ENCODE measurements around a stretch of chr1.

DNA sequence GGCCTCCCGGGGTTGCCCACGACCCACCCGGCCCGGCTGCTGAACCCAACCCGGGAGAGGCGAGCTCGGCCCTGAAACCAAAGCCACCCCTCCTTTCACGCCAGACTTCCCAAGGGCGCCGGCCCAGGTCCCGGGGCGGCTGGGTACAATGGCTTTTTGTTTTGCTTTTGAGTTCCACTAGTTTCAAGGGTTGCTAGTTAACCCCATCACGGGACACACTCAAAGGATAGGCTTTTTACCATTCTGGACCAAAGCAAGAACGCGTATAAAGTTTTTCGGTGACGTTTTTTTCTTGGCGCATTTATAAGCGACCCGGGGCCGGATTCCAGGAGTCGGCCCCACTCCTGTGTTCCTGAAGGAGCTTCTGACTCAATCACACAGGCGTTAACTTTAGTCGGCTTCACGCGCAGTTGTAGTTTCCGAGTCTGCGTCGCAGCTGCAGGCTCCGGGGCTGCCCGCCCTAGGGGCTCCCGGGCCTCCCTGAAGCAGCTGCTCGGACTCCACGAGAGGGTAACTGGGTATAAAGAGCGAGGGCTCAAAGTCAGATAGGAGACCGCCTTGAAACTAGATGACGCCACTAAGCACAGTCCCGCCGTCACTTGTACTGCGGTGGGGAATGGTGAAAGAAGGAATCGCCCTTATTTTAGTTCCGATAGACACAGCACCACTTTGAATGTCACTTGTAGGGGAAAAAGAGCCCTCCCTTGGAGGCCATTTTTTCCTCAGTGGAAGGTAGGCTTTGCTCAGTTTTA lies 683 bp upstream of the KLHL21 start:
- RAMPAGE, long total RNA, result no peak
- RRBS, result 2% methylated on average over 6 of the region's 42 CpGs
PRO-cap:
- standard, result bidirectional peak, plus-strand start at position 409 of the sequence, minus-strand start at position 366 of the sequence; bidirectional peak, plus-strand start at position 550 of the sequence, minus-strand start at position 516 of the sequence
- CoPRO, capped RNA only, 2 experiments, result peak in 2 of 2 experiments; most common plus-strand start position 330 of the sequence (in 2); most common minus-strand start position 366 of the sequence (in 2)
- CoPRO, capped and uncapped RNA, 2 experiments, result peak in 2 of 2 experiments; most common plus-strand start position 409 of the sequence (in 1); most common minus-strand start position 366 of the sequence (in 2)
- CoPRO, uncapped RNA only, 2 experiments, result peak in 2 of 2 experiments; most common plus-strand start position 413 of the sequence (in 1); most common minus-strand start position 145 of the sequence (in 1)
CAGE:
- cytosol, long polyA plus RNA, result no peak
- long polyA plus RNA, result no peak
- nucleolus, long total RNA, result no peak
- nucleus, long polyA plus RNA, result no peak

GRCh38 chr1:6604266-6604658 lies 1.6 kb upstream of the KLHL21 start:
- RAMPAGE, long total RNA, result no peak
- RRBS, result no CpG with 5 or more reads among the region's 7 CpGs
PRO-cap:
- standard, result unidirectional peak, minus-strand start at chr1:6604383
- CoPRO, capped RNA only, 2 experiments, result no peak in any of the 2 experiments
- CoPRO, capped and uncapped RNA, 2 experiments, result no peak in any of the 2 experiments
- CoPRO, uncapped RNA only, 2 experiments, result no peak in any of the 2 experiments
CAGE:
- cytosol, long polyA plus RNA, result no peak
- long polyA plus RNA, result no peak
- nucleolus, long total RNA, result no peak
- nucleus, long polyA plus RNA, result no peak

DNA sequence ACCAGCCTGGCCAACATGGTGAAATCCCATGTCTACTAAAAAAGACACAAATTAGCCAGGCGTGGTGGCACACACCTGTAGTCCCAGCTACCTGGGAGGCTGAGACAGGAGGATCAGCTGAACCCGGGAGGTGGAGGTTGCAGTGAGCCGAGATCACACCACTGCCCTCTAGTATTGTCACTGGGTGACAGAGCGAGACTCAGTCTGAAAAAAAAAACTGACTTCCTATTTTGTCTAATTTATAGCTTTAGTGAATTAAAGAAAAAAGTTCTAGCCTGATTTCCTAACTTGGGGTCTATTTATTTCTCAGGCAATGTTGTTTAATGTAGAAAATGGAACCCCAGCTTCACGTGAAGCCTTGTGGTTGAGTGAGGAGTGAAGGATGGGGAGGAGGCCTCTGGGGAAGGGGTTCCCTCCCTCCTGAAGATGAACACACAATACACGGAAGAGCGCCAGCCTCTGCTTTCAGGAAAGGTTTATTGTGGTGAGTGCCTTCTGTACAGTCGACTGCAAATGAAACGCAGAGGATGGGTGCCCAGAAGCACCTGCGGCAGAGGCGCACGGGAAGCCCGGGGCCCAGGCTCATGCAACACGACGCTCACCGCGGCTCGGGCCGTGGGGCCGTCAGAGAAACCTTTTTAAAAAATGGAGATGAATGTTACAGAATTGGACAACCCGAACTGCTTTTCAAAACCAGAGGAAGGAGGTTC lies 9.2 kb downstream of the THAP3 start:
- RAMPAGE, long total RNA, result no peak
- RRBS, result no CpG with 5 or more reads among the region's 21 CpGs
PRO-cap:
- standard, result no peak
- CoPRO, capped RNA only, 2 experiments, result no peak in any of the 2 experiments
- CoPRO, capped and uncapped RNA, 2 experiments, result no peak in any of the 2 experiments
- CoPRO, uncapped RNA only, 2 experiments, result peak in 2 of 2 experiments; most common plus-strand start position 242 of the sequence (in 1); most common minus-strand start position 640 of the sequence (in 2)
CAGE:
- cytosol, long polyA plus RNA, result no peak
- long polyA plus RNA, result no peak
- nucleolus, long total RNA, result no peak
- nucleus, long polyA plus RNA, result no peak

GRCh38 chr1:6807774-6808230 lies 22.5 kb downstream of the CAMTA1 start:
- RAMPAGE, long total RNA, result no peak
- RRBS, result no CpG with 5 or more reads among the region's 4 CpGs
PRO-cap:
- standard, result no peak
- CoPRO, capped RNA only, 2 experiments, result no peak in any of the 2 experiments
- CoPRO, capped and uncapped RNA, 2 experiments, result no peak in any of the 2 experiments
- CoPRO, uncapped RNA only, 2 experiments, result no peak in any of the 2 experiments
CAGE:
- cytosol, long polyA plus RNA, result no peak
- long polyA plus RNA, result no peak
- nucleolus, long total RNA, result no peak
- nucleus, long polyA plus RNA, result no peak

DNA sequence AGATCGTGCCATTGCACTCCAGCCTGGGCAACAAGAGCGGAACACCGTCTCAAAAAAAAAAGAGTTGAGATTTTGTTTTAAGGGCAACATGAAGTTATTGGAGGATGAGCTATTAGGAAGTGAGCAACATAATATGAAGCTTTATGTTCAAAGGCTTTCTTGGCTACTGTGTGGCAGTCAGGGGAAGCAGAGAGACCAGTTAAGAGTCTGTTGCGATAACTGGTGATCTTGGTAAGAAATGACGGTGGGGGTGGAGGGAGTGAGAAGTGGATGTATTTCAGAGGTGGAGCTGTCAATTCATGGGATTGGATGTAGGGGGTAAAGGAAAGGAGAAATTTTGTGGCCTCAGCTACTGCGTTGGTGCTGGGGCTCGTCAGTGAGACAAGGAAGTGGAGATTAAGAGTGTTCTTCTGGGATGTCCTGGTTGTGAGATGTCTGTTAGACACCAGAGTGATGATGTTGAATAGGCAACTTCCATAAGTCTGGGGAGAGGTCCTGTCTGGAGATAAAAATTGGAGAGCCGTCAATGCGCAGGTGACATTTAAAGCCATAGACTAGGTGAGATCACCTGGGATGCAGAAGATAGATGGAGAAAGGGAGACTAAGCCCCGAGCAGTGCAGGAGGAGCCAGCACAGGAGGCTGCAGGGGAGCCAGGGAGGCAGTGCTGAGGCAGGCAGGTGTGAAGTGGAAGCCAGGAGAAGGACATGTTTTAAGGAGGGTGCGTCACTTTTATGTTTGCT lies 55.1 kb downstream of the CAMTA1 start:
- RAMPAGE, long total RNA, result no peak
- RRBS, result no CpG with 5 or more reads among the region's 11 CpGs
PRO-cap:
- standard, result no peak
- CoPRO, capped RNA only, 2 experiments, result no peak in any of the 2 experiments
- CoPRO, capped and uncapped RNA, 2 experiments, result no peak in any of the 2 experiments
- CoPRO, uncapped RNA only, 2 experiments, result no peak in any of the 2 experiments
CAGE:
- cytosol, long polyA plus RNA, result no peak
- long polyA plus RNA, result no peak
- nucleolus, long total RNA, result no peak
- nucleus, long polyA plus RNA, result no peak

GRCh38 chr1:6935276-6935997 lies 150.2 kb downstream of the CAMTA1 start:
- RAMPAGE, long total RNA, result no peak
- RRBS, result no CpG with 5 or more reads among the region's 17 CpGs
PRO-cap:
- standard, result no peak
- CoPRO, capped RNA only, 2 experiments, result no peak in any of the 2 experiments
- CoPRO, capped and uncapped RNA, 2 experiments, result no peak in any of the 2 experiments
- CoPRO, uncapped RNA only, 2 experiments, result no peak in any of the 2 experiments
CAGE:
- cytosol, long polyA plus RNA, result no peak
- long polyA plus RNA, result no peak
- nucleolus, long total RNA, result no peak
- nucleus, long polyA plus RNA, result no peak

- RAMPAGE, long total RNA, result no peak
- RRBS, result no CpG with 5 or more reads among the region's 47 CpGs
PRO-cap:
- standard, result no peak
- CoPRO, capped RNA only, 2 experiments, result no peak in any of the 2 experiments
- CoPRO, capped and uncapped RNA, 2 experiments, result no peak in any of the 2 experiments
- CoPRO, uncapped RNA only, 2 experiments, result no peak in any of the 2 experiments
CAGE:
- cytosol, long polyA plus RNA, result no peak
- long polyA plus RNA, result no peak
- nucleolus, long total RNA, result no peak
- nucleus, long polyA plus RNA, result no peak
Measured at GRCh38 chr1:6962701-6963916, 177.9 kb downstream of the CAMTA1 start.

GRCh38 chr1:7252619-7253299 lies 467.5 kb downstream of the CAMTA1 start:
- RAMPAGE, long total RNA, result no peak
- RRBS, result no CpG with 5 or more reads among the region's 14 CpGs
PRO-cap:
- standard, result no peak
- CoPRO, capped RNA only, 2 experiments, result no peak in any of the 2 experiments
- CoPRO, capped and uncapped RNA, 2 experiments, result no peak in any of the 2 experiments
- CoPRO, uncapped RNA only, 2 experiments, result no peak in any of the 2 experiments
CAGE:
- cytosol, long polyA plus RNA, result no peak
- long polyA plus RNA, result no peak
- nucleolus, long total RNA, result no peak
- nucleus, long polyA plus RNA, result no peak

DNA sequence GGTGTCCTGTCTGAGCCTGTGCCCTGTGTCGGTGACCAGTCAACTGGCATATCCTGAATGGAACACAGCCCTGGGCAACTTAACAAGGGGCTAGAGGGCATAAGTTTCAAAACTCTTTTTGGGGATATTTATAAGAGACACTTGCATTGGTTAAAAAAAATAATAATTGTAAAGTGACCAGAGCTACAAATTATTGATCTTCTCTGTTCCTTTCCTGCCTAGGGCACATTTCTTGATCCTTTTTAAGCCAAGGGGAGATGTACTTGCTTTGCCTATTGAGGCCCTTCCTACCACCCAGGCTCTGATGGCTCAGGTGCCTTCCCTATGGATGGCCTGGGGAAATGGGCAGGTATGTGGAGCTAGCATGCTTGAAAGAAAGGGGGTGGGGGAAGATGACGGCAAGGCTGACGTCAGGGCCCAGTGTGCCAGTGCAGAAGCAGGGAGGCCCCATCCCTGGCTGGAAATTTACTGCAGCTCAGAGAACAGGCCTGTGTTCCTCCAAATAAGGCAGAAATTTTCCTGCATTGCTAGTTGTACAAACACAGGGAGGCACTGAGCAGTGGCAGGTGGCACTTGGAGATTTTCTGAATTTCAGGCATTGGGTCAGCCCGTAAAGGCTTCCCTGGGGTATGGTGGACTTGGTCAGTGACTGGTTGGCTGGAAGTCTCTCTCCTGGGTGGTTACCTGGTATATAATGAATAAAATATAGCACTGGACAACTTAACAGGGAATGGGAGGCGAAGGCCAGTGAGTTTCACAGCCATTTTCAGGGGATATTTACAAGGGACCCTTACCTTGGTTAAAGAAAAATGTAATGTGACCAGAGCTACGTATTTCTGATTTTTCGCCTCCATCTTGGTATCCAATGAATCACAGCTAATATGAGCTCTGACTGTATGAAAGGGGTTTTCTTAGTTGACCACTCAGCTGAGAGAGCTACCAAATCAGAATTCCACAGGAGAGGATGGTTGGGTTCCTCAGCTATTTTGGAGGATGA lies 453.1 kb upstream of the VAMP3 start:
- RAMPAGE, long total RNA, result no peak
- RRBS, result no CpG with 5 or more reads among the region's 7 CpGs
PRO-cap:
- standard, result no peak
- CoPRO, capped RNA only, 2 experiments, result no peak in any of the 2 experiments
- CoPRO, capped and uncapped RNA, 2 experiments, result no peak in any of the 2 experiments
- CoPRO, uncapped RNA only, 2 experiments, result no peak in any of the 2 experiments
CAGE:
- cytosol, long polyA plus RNA, result no peak
- long polyA plus RNA, result no peak
- nucleolus, long total RNA, result no peak
- nucleus, long polyA plus RNA, result no peak

DNA sequence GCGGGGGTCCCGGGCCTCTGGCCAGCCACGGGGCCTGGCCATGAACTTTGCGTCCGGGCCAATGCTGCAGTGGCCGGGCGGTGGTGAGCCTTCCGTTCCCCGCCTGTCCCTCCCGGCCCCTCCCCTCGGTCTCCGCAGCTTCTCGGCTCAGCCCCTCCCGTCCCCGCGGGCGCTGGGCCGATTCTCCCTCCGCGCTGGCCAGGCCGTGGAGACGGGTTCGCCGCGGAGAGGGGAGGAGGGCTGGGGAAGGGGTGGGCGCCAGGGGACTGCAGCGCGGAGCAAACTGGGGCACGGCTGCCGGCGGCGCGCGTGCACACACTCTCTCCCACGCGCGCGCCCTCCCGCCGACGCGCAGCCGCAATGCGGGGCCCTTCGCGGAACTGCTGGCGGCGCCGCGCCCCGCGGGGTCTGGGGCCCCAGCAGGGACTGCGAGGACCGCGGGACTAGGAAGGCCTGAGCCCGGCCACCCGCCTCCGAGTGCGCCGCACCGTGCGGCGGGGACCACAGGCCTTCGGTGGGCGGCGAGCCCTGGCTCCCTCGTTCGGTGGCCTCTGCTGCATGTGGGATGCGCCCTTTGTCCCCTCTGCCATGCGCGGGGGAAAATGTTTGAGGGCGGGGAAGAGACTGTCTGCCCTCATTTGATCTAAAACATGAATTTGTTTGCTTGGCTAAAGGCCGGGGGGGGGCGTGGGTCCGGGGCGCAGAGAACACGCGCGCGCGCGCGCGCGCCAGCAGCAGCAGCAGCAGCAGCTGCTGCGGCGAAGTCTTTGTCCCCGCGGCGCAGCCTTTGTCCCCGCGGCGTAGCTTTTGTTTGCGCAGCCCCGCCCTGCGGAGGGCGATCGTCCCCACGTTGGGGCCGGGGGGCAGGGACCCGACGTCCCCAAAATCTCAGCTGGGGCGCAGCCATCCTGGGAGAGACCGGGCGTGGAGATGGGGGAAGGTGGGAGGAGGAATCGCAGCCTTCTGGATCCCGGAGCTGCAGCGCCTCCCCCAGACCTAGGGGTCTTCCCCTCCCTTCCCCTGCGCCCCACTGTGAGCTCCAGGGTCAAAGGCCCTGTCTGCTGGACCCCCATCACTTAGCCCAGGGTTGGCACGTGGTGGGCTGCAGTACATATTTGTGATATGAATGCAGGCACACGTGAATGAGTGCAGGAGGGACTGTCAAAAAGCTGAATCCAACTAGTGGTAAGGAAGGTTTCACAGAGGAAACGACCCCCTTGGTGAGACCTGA lies 90.5 kb upstream of the VAMP3 start:
- RAMPAGE, long total RNA, result no peak
- RRBS, result 8% methylated on average over 14 of the region's 112 CpGs
PRO-cap:
- standard, result bidirectional peak, plus-strand start at position 377 of the sequence, minus-strand start at position 323 of the sequence
- CoPRO, capped RNA only, 2 experiments, result peak in 1 of 2 experiments; most common plus-strand start position 360 of the sequence (in 1); most common minus-strand start position 311 of the sequence (in 1)
- CoPRO, capped and uncapped RNA, 2 experiments, result no peak in any of the 2 experiments
- CoPRO, uncapped RNA only, 2 experiments, result no peak in any of the 2 experiments
CAGE:
- cytosol, long polyA plus RNA, result no peak
- long polyA plus RNA, result no peak
- nucleolus, long total RNA, result no peak
- nucleus, long polyA plus RNA, result no peak

DNA sequence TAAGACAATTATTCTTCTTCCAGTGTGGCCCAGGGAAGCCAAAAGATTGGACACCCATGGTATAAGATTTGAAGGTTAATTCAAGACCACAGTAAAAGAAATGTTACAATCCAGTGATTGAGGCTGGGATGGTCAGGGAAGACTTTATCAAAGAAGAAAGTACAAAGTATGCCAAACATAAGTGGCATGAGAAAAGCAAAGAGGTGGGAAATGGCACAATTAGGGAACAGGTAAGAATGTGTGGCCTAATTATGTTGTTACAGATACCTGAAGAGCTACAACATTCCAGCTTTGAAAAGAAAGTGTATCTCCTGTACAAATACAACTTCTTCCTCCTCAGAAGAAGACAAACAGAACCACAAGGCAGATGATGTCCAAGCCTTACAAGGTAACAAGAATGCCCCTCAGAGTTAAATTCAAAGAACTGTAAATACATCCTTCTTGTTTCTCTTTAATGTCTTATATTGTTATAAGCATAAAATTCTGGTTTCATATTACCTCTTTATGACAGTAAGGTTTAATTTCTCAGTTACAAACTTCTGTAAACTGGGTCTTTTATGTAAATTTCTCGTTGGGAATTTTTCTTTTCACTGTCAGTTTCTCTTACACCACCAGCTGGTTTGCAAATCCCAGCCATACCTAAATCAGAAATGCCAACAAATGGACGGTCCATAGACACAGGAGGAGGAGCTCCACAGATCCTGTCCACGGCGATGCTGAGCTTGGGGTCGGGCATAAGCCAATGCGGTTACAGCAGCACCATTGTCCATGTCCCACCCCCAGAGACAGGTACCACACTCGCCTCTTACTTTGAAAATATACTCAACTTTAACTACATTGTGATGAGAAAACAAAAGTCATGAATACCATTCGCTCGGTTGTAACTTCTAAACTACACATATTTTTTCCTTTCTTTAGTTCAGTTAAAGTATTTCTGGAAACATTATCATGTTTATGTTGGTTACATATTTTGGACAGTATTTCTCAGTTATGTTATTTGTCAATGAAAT lies 32.7 kb downstream of the UTS2 start:
- RAMPAGE, long total RNA, result no peak
- RRBS, result no CpG with 5 or more reads among the region's 9 CpGs
PRO-cap:
- standard, result no peak
- CoPRO, capped RNA only, 2 experiments, result no peak in any of the 2 experiments
- CoPRO, capped and uncapped RNA, 2 experiments, result no peak in any of the 2 experiments
- CoPRO, uncapped RNA only, 2 experiments, result no peak in any of the 2 experiments
CAGE:
- cytosol, long polyA plus RNA, result no peak
- long polyA plus RNA, result no peak
- nucleolus, long total RNA, result no peak
- nucleus, long polyA plus RNA, result no peak

DNA sequence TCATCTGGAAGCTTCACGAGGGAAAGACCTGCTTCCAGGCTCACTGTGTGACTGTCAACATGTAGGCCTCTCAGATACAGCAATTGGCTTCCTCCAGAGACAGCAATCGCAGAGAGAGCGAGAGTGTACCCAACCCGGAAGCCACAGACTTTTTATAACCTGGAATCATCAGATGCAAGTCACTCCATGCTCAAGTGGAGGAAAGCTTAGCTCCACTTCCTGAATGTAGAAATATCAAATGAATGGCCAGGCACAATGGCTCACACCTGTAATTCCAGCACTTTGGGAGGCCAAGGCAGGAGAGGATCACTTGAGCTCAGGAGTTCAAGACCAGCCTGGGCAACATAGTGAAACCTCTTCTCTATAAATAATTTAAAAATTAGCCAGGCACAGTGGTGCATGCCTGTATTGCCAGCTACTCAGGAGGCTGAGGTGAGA lies 40.7 kb downstream of the TNFRSF9 start:
- RAMPAGE, long total RNA, result no peak
- RRBS, result no CpG with 5 or more reads among the region's 4 CpGs
PRO-cap:
- standard, result no peak
- CoPRO, capped RNA only, 2 experiments, result no peak in any of the 2 experiments
- CoPRO, capped and uncapped RNA, 2 experiments, result no peak in any of the 2 experiments
- CoPRO, uncapped RNA only, 2 experiments, result no peak in any of the 2 experiments
CAGE:
- cytosol, long polyA plus RNA, result no peak
- long polyA plus RNA, result no peak
- nucleolus, long total RNA, result no peak
- nucleus, long polyA plus RNA, result no peak

DNA sequence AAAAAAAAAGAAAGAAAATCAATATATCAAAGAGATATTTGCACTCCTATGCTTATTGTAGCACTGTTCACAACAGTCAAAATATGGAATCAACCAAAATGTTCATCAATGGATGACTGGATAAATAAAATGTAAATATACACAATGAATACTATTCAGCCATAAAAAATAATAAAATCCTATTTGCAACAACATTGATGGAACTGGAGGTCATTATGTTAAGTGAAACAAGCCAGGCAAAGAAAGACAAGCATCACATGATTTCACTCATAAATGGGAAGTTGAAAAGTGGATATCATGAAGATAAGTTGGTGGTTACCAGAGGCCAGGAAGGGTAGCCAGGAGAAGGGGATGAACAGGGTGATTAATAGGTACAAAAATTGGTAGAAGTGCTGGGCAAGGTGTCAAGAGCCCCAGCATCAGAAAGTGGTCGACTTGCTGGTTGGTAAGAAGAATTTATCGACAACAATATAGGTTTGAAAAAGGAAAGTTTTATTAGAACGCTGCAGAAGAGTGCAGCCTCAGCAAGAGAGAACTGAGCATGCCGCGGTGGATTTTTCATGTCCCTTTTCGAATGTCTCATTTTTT lies 1.4 kb upstream of the PARK7 start:
- RAMPAGE, long total RNA, result no peak
- RRBS, result no CpG with 5 or more reads among the region's 6 CpGs
PRO-cap:
- standard, result unidirectional peak, plus-strand start at position 321 of the sequence
- CoPRO, capped RNA only, 2 experiments, result no peak in any of the 2 experiments
- CoPRO, capped and uncapped RNA, 2 experiments, result no peak in any of the 2 experiments
- CoPRO, uncapped RNA only, 2 experiments, result no peak in any of the 2 experiments
CAGE:
- cytosol, long polyA plus RNA, result no peak
- long polyA plus RNA, result no peak
- nucleolus, long total RNA, result no peak
- nucleus, long polyA plus RNA, result no peak

DNA sequence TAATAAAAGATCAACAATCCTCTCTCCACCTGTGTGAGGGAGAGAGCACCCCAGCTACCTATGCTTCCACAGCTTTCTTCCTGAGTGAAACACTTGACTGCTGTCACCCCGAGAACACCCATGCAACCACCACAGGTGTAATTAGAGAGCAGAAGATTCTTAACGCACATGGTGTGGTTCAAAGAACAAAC lies 11.8 kb downstream of the ERRFI1 start:
- RAMPAGE, long total RNA, result no peak
- RRBS, result no CpG with 5 or more reads among the region's 2 CpGs
PRO-cap:
- standard, result no peak
- CoPRO, capped RNA only, 2 experiments, result no peak in any of the 2 experiments
- CoPRO, capped and uncapped RNA, 2 experiments, result no peak in any of the 2 experiments
- CoPRO, uncapped RNA only, 2 experiments, result no peak in any of the 2 experiments
CAGE:
- cytosol, long polyA plus RNA, result no peak
- long polyA plus RNA, result no peak
- nucleolus, long total RNA, result no peak
- nucleus, long polyA plus RNA, result no peak

DNA sequence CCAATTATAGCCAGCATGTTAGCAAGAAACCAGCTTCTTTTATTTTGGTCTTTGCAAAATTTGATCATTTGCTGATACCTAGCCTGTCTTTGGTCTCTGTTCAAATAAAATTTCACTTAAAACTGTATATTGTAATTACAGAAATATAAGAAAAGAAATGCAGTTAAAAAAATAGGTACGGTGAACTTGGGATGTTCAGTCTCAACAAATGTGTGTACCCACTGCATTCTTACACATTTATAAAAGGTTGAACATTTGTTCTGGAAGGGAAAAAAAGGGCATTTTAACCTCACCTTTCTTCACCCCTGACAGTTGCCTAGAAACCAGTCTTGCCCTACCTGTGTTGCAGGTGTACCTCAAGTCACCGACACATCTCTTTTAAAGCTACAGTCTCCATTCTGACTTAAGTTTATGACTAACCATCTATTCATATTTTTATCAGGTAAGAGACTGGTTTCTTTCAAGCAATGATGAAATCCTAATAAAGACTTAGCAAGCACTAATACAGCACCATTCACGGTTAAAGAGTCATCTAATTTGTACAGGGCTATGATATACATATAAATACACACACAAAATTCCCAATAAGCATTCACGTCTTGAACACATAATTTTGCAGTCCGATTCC lies 1.2 kb downstream of the ERRFI1 start:
- RAMPAGE, long total RNA, result no peak
- RRBS, result no CpG with 5 or more reads among the region's 5 CpGs
PRO-cap:
- standard, result no peak
- CoPRO, capped RNA only, 2 experiments, result no peak in any of the 2 experiments
- CoPRO, capped and uncapped RNA, 2 experiments, result no peak in any of the 2 experiments
- CoPRO, uncapped RNA only, 2 experiments, result no peak in any of the 2 experiments
CAGE:
- cytosol, long polyA plus RNA, result no peak
- long polyA plus RNA, result no peak
- nucleolus, long total RNA, result no peak
- nucleus, long polyA plus RNA, result no peak

DNA sequence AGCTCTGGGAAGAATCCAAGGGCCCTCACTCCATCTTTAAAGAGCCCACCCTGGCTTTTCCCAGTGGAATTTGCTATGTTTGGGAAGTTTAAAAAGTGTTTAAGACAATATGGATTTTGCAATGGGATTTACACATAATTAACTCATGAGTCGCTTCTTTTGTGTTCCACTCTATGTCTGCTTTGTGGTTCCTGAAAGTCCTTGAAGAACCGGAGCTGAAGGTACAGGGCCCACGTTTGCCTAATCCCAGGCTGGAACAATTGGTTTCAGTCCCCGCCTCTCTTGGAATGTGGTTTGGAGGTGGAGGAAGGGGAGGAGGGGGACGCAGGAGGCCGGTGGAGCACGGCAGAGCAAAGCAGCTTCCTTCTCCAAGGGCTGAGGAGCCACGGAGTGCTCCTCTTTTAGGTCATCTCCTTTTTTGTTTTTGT lies 129.4 kb upstream of the ERRFI1 start:
- RAMPAGE, long total RNA, result no peak
- RRBS, result no CpG with 5 or more reads among the region's 8 CpGs
PRO-cap:
- standard, result no peak
- CoPRO, capped RNA only, 2 experiments, result no peak in any of the 2 experiments
- CoPRO, capped and uncapped RNA, 2 experiments, result no peak in any of the 2 experiments
- CoPRO, uncapped RNA only, 2 experiments, result no peak in any of the 2 experiments
CAGE:
- cytosol, long polyA plus RNA, result no peak
- long polyA plus RNA, result no peak
- nucleolus, long total RNA, result no peak
- nucleus, long polyA plus RNA, result no peak

- RAMPAGE, long total RNA, result no peak
- RRBS, result no CpG with 5 or more reads among the region's 20 CpGs
PRO-cap:
- standard, result no peak
- CoPRO, capped RNA only, 2 experiments, result no peak in any of the 2 experiments
- CoPRO, capped and uncapped RNA, 2 experiments, result no peak in any of the 2 experiments
- CoPRO, uncapped RNA only, 2 experiments, result no peak in any of the 2 experiments
CAGE:
- cytosol, long polyA plus RNA, result no peak
- long polyA plus RNA, result no peak
- nucleolus, long total RNA, result no peak
- nucleus, long polyA plus RNA, result no peak
Measured at GRCh38 chr1:8202125-8202943, 115.6 kb upstream of the SLC45A1 start.